LHCN-M2 (cell line): ENCODE measurements around the genes ZNF831 and TAF4.

GRCh38 chr20:58239395-58240059 lies 11.1 kb upstream of the ANKRD60 start:
- RAMPAGE, long total RNA: no peak

DNA sequence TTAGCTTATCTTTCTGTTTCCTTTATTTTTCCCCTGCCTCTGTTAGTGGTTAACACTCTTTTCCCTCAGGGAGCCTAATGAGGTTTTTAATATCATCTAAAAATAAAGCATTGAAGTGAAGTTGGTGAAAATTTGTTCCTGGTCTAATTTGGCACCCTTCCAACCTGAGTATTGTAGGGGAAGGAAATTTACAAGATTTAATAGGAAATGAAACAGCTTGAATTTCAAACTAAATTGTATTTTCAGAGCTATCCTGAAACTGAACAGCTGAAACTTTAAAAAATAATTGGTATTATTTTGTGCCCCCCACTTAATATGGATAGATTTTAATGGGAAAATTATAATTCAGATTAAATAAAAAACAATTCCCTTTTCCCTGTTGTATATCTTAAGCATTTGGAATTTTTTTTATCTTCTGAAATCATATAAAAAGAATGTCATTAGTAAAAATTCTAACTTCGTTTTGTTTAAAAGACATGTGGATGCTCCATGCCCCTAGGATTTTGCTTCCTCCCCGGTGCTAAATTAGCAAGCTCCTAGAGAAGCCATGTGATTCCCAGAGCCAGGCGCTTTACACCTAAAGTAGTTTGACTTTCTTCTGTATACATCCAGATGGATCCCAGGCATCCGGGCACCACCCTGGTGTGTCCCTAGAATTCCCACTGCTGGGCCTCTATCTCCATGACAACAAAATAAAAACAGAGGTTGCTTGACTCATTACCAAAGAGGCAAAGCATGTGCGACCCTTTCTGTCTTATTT lies 27.8 kb upstream of the VAPB start:
- RAMPAGE, long total RNA: no peak

- RAMPAGE, long total RNA: no peak
Measured at GRCh38 chr20:58610960-58611594, 40.0 kb upstream of the STX16 start.

- RAMPAGE, long total RNA: no peak
Measured at GRCh38 chr20:58649478-58649902, 1.6 kb upstream of the STX16 start.

DNA sequence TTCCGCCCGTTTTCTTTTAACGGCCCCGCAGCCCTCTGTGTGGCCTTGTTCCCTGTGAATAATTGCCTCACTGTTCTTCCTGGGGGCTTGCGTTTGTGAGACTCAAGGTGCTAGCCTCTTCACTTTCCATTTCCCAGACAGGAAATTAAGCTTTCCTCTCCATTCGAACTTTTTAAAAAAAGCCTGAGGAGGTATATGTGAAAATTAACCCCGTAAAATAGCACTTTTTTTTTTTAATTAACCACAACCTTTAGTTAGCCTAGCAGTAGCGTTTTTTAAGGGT lies 1.5 kb downstream of the STX16 start:
- RAMPAGE, long total RNA: no peak

GRCh38 chr20:58667261-58667764 lies 16.2 kb downstream of the STX16 start:
- RAMPAGE, long total RNA: no peak

- RAMPAGE, long total RNA: no peak
Measured at GRCh38 chr20:59010289-59010929, 3.4 kb upstream of the CTSZ start.

- RAMPAGE, long total RNA: no peak
Measured at GRCh38 chr20:59034722-59035312, 2.7 kb upstream of the ATP5F1E start.

DNA sequence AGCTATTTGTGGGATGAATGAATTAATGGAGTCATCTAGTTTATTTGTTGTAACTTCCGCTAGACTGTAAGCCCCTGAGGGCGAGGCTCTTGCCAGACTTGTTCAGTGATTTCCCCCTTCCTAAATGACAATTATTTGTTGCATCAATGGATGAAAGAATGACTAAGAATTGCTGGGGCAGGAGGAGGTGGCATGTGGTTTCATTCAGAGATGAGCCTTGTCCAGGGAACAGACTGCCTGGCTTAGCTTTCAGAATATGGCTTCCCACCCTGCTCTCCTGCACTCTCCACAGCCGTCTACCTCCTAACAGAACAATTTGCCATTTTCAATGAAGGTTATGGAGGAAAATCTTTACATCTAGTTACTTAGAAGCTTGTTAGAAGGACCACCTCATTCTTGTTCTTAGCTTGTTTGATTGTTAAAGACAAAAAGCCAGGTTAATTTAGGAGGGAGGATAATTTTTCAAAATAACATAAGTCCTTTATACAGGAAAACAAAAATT lies 1.2 kb upstream of the PRELID3B start:
- RAMPAGE, long total RNA: no peak

GRCh38 chr20:59123602-59124152 lies 39.9 kb upstream of the ZNF831 start:
- RAMPAGE, long total RNA: no peak

DNA sequence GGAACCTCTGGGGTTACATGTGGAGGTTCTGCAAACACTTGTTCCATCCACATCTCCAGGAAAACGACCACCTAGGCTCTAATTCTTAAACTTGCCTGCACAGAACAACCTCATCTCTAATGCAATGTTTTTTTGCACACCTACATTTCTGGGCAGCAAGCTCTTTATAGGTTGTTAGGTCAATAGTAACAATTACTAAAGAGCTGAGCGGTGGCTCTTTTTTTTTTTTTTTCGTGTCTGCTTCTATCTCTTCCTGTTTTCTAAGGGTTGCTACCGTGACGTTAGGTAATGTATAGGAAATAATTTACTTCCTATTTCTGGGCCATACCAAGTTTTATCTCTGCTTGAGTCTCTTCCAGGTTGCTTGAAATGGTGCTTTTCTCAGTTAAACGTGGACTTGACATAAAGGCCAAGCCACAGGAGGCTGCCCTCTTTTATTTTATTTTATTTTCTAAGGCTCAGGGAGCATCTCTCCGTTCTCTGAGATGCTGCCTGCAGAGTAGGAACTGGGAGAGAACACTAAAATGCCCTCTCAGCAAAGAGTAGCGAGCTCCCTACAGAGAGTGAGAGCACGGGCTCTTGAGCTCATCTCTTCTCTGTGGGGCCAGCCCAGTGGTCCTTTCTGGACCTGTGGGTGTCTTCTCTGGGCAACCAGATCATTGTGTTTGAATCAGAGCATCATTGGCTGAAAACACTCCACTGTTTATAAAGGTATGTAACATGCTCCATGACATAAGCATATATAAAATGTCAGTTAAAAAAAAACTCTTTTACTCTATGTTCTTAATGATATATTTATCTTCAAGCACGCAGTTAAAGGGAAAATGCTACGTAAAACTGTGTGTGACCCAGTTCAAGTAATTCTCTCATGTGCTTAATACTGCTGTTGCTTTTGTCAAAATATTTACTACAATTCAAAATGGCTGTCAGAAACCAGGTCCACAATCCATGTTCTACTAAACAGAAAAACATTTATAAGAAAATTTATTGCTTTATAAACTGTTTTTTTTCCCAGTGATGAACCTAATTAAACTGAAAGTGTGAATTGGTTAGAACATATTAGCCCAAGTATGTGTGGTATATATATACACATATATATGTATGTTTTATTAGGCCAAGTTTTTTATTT lies at the start of gene ZNF831:
Gene ZNF831 (plus strand): TSS at position 325 of the 1,129 bp plus-strand sequence.
- RAMPAGE, long total RNA: no peak

- RAMPAGE, long total RNA: no peak
Measured at GRCh38 chr20:59293075-59293791, 7.2 kb upstream of the EDN3 start.

- RAMPAGE, long total RNA: no peak
Measured at GRCh38 chr20:59938584-59939615, 1.2 kb downstream of the PPP1R3D start.

DNA sequence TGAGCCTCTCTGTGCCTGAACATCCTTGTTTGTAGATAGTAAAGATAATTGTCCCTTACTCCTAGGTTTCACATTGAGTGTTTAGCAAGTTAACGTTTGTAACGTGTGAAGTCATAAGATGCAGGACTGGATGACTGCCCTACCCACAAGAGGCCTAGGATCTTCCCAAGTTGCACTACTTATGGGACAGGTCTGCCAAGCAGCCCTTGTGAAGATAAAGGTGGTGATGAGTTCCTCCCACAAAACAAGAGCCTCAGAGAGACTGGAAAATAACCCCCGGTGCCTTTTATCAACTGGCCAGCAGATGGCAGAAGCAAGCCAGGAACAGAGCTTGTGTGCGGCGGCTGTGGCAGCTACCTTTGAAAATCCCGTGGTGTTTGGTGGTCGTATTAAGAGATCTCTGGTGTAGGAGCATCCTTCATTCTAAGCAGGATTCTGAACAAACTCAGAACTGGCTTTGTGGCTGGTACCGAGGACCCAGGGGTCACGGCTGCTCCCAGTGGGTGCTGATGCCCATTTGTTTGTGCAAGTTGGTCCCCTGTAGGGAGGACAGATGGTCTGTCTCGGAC lies 99.1 kb downstream of the CDH26 start:
- RAMPAGE, long total RNA: no peak

- RAMPAGE, long total RNA: no peak
Measured at GRCh38 chr20:60062380-60062966, 104.2 kb downstream of the CDH26 start.

GRCh38 chr20:60087259-60088030 lies 129.2 kb downstream of the CDH26 start:
- RAMPAGE, long total RNA: no peak

DNA sequence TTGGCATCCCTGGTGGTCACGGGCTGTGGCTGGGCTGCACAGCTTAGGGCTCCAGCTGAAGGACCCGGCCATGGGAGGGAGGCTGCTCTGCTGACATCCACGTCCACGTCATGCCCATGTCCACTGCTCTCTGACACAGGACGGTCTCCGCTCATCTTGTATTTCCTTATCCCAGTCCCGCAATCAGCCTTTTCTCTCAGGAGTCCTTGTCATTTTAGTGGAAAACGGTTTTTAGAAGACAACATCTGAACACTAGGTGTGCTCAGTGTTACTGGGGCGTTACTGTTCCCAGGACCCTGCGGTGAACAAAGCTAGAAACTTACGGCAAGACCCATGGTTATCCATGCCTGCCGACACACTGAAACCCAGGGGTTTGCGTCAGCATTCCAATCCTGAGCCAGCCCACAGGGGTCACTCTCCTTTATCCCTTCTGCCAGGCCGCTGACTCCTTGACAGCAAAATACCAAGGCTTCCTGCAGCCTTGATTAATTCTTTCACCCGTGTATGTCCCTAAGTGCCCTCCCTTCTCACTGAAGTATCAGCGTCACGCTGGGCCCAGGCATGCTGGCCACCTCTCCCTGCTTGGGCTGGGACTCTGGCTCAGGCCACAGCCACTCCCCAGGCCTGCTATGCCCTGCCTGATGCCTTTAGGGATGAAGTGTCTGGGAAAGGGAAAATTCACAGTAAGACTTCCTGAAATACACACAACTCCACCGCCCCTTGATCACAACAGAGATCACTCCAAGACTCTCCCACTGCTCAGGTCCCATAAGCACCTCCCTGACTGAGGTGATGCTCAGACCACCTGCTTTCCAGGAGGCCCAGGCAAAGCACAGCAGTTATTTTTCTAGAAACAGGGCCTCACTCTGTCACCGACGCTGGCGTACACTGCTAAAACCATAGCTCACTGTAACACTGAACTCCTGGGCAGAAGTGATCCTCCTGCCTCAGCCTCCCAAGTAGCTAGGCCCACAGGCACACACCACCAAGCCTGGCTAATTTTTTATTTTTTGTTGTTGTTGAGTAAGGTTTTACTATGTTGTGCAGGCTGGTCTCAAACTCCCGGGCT lies 63.7 kb downstream of the TAF4 start:
- RAMPAGE, long total RNA: no peak

- RAMPAGE, long total RNA: no peak
Measured at GRCh38 chr20:62011660-62012022, 54.0 kb downstream of the TAF4 start.

DNA sequence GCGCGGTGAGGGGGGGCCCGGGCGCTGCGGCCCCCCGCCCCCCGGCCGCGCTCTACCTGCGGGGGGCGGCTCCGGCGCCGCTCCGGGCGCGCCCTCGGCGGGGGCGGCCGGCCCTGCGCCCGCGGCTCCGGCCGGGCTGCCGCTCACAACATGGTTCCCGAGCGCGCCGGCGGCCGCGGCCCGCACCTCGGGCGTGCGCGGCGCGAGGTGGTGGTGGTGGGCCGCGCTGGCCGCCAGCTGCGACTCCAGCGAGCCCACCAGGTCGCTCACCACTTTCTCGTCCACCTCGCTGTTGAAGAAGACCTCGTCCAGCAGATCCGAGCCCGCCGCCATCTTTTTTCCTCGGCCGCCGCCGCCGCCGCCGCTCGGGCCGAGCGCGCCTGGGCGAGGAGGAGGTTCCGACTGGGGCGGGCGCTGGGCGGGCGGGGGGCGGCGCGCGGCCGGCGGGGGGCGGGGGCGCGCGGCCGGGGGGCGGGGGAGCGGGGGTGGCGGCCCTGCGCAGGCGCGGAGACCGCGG lies at the start of gene TAF4:
Gene TAF4 (minus strand): TSS at position 404 of the 517 bp plus-strand sequence.
- RAMPAGE, long total RNA: no peak

- RAMPAGE, long total RNA: no peak
Measured at GRCh38 chr20:62132234-62132957, 10.1 kb downstream of the LSM14B start.